H9 (cell line): ENCODE data around the genes DEFB125, DEFB132, TBC1D20, ANGPT4, SIRPA and STK35.

DNA sequence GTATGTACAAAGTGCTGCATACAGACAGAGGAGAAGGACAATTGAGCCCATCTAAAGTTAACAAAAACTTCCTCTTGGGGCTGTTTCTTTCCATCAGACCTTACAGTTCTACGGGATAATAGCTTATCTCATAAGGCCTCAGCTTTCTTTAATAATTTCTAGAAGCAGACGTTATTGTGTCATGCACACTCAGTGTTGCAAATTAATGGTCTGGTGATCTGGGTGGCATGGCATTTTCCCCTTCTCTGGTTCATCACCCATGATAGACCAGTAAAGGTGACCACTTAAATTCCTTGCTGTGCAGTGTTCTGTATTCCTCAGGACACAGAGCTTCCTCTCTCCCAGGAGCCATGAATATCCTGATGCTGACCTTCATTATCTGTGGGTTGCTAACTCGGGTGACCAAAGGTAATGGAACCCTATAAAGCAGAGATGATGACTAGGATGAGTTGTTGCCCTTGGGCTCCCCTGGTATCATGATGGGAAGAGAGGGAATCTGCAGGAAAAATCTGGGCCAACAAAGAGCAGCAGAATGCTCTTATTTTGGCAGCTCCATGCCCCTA lies at the start of gene DEFB125:
Gene DEFB125 (plus strand): TSS at position 313 of the 563 bp plus-strand sequence.
- PRO-cap = no peak

- PRO-cap = no peak
These were observed at the start of gene DEFB132 for GRCh38 chr20:257641-257945. Gene DEFB132 (plus strand): TSS chr20:257724.

DNA sequence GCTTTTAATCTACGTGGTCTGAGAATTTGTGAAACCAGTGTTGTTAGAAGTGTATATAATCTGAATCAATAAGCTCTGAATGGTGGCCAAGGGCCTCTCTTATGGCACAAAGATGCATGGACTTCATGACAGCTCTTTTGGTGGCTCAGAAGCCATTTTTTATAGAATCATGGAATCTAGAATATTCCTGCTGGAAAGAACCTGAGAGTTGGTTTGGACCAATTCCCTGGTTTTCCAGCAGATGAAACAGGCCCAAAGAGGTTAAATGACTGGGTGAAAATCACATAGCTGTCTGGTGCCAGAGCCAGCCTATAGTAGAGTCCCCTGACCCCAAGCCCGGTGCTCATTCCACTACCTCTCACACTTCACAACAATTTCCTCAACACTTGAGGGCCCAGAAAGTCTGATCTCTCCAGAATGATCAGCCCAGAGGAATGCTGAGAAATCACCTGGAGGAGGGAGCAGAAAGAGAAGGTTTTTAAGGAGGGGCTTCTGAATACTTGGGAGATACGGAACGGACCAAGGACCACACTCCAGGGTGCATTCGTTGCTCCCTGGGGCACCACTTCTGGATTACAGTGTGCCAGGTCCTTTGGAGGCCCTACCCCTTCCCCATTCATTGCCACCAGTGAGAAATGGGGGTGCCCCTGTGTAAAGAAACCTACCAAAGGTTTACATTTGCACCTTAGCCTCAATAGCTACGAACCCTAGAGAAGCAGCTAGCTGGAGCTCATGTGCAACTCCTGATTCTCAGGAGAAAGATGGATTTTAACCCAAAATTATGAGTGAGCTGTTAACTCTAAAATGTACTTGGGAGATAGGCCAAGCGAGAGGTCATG lies 2.2 kb downstream of the ZCCHC3 start:
- PRO-cap = no peak

DNA sequence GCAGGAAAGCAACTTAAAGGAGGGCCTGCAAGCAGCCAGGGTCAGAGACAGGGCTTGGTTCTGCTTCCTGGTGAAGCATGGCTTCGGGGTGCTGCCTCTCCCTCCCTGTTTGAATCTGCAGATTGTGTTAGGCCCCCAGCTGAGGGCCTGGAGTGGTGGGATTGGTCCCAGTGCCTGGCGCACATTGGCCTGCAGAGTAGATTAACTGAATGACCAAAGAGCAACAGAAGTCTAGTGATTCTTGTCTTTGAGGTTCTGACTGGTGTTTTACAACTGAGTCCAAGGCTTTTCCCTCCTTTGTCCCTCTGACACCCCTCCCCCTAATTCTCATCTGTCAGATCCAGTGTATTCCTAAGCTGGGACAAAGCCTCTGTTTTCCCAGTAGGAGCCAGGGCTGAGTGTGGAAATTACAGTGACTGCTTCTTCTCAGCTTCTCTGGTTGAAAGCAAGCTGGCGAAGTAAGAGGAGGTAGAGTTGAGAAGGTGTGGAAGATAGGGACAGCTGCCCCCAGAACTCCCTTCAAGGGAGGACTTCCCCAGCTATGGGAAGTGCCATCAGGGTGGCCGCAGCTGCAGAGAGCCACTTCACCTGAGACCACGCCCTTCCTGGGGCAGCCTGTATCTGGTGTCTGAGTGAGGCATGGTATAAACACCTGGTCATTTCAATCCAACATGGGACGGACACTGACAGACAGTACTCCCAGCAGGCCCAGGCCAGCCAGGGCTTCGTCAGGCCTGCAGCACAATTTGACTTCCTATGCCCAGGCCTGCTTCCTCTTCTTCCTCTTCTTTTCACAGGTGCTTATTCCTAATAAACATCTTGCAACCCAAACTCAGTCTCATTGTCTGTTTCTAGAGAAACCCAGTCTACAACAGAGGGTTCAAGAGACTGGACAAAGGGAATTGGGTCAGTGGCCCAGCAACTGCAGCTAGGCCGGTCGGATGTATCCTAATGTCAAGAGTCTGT lies 4.3 kb downstream of the SOX12 start:
- PRO-cap = no peak

- PRO-cap = no peak
These were observed 23.8 kb downstream of the TBC1D20 start for GRCh38 chr20:438333-439141.

DNA sequence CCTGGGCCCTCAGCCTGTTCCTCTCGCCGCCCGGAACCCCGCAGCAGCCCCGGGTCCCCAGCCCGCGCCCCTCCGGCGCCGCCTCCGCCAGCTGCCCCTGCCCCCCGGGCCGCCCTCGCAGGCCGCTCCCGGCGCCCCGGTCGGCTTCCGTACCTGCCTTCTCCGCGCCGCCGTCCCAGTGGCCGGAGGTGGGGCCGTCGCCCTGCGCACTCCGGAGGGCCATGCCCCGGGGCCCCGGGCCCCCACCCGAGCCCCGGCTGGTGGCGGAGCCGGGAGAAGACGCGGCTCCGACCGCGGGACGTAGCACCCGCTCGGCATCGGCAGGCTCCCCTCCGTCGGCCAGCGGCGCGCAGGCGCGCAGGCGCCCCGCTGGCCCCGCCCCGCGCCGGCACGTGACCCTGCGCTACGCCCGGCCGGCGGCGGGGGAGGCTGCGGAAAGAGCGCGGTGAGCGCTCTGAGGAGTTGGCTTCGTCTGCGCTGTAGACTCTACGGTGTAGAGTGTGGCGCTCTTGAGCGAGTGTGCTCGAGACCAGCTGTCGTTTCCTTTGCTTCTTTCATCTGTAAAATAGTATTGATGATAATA lies at the start of gene TBC1D20:
Gene TBC1D20 (minus strand): TSS at position 351 of the 583 bp plus-strand sequence.
- PRO-cap = bidirectional peak, plus-strand start at position 436 of the sequence, minus-strand start at position 322 of the sequence

GRCh38 chr20:595381-596017 lies 14.6 kb downstream of the TCF15 start:
- PRO-cap = no peak

DNA sequence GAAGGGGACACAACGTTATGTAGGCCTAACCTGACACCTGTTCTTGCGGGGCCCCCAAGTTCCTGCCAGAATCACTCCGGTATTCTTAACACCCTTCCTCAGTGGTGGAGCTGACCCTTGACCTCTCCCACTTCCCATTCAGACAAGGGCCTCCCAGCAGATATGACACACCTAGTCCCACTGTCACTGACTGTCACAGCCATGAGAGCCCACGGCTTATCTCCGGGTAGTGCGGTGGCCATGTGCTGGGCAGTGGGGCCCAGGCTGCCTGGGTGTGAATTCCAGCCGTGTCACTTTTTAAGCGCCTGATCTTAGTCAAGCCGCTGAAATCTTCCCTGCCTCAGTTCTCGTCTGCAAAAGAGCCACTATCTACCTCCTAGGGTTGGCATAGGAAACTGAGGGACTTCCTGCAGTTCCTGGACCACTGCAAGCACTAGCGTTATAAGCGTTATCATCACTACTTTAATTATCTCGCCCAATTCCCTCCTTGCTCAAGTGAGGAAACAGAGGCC lies 642 bp downstream of the SRXN1 start:
- PRO-cap = bidirectional peak, plus-strand start outside the sequence, minus-strand start at position 435 of the sequence

DNA sequence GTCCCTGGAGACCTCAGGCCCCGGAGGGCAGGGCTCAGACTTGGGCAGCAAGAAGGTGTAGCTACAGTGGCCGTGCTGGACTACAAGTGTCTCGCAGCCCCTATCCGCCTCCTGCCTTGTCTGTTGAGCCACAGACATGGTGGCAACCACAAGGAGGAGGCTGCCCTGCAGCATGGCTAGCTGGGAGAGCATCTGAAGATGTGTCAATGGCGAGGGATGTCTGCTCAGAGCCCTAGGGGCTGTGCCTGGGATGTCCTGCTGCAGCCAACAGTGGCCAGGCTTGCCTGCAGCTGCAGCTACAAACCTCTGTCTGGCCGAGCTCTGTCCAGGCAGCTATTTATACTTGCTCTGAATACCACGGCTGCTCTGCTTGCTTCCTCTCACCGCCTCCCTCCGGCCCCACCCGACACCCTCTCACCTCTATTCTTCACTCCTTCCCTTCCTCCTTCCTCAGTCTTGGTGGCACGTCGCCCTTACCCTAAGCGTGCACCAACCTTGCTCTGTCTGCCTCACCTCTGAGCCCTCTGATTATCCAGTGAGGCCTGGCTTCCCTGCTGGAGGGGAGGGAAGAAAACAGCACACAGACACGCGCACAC lies at the start of gene ANGPT4:
Gene ANGPT4 (minus strand): TSS at position 312 of the 596 bp plus-strand sequence.
- PRO-cap = no peak

DNA sequence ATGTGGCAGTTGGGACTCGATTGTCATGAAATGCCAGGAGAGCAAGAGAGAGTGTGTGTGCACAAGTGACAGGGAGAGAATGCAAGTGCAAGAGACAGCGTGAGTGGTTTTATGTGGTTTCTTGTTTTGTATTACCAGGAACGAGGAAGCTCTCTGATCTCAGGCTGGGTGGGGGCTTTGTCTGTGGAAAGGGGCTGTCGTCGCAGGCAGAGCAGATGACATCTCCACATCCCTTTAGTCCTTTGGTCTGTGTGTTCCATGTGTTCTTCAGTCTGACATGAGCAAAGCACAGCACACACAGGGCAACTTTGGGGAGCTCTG lies 20.5 kb downstream of the SNPH start:
- PRO-cap = no peak

GRCh38 chr20:1427344-1428320 lies 34.8 kb upstream of the FKBP1A start:
- PRO-cap = bidirectional peak, plus-strand start at chr20:1427908, minus-strand start at chr20:1427599

DNA sequence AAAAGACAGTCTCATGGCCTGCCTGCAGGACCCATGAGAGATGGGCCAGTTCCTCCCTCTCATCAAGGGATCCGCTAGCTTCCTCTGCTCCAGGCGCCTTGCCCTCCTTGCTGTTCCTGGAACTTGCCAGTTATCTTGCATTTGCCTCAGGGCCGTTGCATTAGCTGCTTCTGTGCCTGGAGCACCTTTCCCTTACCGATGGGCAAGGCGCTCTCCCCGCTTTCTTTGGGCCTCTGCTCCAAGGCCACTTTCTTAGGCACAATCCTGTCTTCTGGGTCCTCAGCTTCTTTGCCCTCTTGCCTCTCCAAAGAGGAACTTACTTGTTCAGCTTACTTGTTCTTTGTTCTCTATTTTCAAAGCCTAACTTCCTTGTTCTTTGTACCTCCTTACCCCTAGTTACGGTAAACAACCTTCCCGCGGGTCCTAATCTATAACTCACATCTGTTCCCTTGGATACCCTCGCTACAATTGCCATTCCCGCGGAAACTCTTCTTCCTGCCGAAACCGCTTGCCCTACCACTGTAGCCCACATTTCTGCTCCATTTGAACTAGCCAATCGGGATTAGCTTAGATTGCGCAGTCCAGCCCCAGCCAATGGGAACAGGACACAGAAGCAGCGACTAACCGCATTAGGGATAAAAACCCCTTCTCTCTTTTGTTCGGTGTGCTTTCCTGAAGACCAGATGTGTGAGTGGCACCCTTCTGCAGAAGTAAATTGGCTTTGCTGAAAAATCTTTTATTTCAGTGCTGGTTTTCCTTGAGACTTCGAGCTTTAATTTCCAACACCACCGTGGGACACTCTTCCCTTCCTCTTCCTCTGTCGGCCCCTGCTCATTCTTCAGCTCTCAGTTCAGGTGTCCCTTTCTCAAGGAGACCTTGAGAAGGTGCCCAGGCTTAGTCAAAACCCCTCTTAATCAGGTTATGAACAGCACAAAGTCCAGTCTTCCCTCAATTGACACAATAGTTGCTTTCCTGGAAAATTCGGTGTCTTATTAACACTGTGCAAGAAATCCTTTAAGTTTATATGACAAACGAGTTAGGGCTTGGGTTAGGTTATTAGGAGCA lies 1.1 kb upstream of the NSFL1C start:
- PRO-cap = no peak

- PRO-cap = no peak
These were observed 19.9 kb downstream of the SIRPD start for GRCh38 chr20:1537537-1538138.

- PRO-cap = no peak
These were observed 14.3 kb downstream of the SIRPD start for GRCh38 chr20:1543154-1543604.

DNA sequence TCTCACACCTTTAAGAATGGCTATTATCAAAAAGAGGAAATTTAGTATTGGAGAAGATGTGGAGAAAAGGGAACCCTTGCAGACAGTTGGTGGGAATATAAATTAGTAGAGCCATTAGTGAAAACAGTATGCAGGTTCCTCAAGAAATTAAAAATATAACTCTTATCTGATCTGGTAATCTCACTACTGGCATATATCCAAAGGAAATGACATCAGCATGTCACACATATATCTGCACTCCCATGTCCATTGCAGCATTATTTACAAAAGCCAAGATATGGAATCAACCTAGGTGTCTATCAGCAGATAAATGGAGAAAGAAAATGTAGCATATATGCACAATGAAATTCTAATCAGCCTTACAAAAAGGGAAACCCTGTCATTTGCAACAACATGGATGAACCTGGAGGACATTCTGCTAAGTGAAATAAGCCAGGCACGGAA lies 2.6 kb downstream of the SIRPG start:
- PRO-cap = no peak

DNA sequence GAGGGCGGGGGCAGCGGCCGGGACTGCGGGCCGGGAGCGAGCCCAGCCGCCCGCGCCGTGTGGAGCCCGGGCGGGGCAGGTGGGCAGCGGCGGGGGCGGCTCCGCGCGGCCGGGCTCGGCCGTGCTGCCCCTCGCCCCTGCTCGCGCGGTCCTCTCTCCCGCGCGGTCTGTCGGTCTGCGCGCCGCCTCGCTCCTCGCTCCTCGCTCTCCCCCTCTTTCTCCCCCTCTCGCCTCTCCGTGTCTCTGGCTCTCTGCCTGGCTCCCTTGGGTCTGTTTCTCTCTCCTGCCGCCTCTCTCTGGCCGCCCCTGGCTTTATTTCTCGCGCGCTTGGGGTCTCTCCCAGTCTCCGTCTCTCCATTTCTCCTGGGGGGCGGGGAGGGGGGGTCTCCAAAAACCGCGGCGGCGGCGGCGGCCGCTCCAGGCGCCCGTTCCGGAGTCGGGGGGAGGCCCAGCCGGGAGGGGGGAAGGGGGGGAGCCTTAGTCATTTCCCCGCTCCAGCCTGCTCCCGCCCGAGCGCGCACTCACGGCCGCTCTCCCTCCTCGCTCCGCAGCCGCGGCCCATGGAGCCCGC lies at the start of gene SIRPA:
Gene SIRPA (plus strand): TSS at position 520 of the 571 bp plus-strand sequence.
- PRO-cap = bidirectional peak, plus-strand start at position 156 of the sequence, minus-strand start at position 169 of the sequence; bidirectional peak, plus-strand start at position 520 of the sequence, minus-strand start at position 298 of the sequence

DNA sequence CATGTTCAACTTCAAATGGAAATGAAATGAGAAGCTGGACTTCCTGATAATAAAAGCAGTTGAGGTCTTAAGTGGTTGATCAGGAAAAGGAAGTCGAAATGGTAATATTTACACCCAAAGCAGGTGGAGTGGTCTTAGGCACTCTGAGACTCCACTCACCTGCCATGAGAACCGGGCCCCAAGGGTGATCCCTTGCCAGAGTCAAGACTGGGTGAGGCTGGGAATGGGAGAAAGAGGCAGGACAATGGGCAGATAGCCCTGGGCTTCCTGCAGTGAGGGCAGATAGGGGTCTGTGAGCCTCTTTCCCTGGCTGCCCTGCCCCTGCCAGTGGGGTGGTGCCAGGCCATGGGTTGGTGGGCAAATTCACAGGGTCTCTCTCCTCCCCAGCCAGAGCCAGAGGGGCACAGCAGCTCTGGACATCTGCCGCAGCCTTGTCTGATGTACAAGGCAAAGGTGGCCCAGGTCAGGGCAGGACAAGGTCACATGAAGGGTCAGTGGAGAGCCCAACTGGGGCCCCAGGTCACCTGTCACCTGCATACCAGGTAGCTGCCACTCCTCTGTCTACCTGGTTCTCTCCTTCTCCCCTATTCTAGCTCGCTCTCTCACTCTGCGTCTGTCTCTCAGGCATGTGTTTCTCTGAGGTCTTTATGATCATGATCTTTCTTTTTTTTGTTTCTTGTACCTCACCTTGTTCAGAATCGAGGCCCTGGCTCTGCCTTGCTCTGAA lies 18.0 kb downstream of the SIRPA start:
- PRO-cap = no peak

DNA sequence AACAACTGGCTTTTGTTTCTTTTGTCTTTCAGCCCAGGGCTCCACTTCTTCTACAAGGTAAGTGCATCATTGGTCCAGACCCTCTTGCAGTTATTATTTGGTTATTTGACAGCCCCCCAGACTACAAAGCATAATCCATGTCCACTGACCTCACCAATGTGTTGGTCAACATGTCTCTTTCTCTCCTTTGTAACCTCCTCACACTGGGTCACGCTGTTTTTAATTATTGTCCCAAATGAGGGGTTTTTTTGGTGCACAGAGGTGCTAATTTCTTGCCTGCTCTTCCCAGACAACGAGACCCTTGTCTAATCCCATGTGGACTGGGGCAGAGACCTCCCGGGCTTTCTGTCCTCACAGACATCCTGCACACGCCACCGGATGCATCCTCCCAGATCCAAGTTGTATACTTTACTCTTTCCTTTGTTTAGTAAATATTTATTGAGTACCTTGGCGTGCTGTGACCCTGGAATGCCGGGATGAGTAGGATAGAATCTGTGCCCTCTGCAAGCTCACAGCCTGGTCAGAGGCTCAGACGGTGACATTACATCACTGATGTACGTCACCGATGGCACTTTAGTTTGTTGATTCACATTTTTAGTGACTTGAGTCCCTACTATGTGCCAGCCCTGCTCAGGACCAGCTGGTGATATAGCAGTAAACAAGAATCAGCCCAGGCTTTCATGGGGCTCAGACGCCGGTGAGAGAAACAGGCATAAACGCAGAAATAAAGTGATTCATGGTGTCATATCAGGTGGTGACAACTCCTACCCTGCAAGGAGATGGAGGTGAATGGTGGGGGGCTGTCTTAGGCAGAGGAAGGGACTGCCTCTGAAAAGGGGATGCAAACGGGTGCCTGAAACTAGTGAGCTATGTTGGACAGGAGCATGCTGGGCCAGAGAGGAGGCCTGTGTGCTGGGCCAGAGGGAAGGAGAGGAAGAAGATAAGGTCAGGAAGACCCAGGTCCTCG lies 32.9 kb downstream of the SIRPA start:
- PRO-cap = no peak

DNA sequence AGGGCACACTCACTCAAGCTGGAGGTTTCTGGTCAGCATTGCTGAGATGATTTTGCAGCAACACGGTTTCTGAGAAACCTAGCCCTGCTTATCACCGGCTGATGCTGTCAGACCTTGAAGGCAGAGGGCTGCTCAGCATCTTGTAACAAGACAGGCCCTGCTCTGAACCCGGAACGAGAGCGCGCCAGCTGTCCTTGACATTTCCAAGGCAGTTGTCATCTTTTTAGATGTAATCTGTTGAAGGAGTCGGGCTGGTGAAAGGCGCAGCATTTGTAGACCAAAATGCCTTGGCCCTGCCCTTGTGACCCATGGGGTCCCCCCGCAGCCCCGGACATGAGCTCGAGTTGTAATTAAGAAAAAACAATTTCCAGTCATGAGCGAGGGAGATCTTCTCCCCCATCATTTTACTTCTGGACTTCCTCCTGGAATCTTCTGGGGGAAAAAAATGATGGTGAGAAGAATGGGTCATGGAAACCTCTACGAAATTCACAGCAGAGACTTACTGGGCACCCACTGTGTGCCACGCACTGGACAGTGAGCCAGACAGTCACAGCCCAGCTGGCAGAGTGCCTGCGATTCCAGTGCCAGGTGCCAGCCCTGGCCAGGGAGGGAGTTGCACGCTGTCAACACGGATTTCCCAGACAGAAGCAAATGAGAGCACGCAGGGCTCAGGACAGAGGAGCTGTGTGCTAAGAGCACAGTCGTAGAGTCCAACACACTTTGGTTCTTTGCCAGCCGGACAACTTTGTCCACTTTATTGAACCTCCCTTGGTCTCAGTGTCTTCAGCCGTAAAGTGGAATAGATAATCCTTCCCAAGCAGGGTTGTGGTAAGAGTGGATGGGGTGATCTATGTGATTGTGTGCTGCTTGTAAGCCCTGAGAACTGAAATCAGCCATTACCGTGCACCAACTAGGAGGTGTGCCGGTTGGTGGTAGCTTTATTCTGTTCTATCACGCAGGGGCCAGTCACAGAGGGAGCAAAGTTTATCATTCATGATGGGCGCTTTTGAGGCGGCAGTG lies 40.3 kb downstream of the SIRPA start:
- PRO-cap = no peak

DNA sequence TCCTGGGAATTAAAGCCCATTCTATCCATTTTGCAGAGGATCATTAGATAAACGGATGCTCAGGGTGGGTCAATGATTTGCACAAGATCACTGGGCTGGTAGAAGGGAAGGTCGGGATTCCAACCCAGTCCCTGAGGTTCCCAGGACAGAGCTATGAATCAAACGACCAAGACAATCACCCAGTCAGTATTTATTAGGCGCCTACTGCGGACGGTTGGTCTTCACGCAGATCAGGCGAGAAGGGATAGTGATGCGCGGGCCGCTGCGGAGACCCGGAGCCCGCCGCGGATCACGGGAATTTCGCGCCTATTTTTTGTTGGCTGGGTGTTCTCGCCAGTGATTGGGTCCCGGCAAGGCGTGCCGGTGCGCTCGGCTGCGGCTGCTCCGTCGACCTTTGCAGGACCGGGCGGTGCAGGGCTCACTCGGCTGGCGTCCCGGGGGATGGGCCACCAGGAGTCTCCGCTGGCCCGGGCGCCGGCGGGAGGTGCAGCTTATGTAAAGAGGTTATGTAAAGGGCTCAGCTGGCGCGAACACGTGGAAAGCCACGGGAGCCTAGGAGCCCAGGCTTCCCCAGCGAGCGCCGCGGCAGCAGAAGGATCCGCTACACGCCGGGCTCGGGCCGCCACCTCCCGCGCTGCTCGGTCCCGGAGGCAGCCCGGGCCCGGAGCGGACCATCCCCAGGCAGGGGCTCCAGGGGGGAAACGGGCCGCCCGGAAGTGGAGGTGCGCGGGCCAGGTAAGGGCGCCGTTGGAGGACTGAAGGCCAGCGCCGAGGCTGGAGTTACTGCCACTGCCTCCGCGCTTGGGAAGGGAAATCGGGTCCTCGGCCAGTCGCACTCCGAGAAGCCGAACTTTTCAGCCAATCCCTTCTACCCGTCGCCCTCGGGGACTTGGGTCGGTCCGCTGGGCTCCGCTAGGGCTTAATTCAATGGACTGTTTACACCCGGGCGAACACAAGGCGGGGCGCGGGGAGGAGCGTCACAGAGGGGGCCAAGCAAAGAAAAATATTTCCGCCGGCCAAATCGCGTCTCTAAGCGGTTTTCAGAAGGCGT lies at the start of gene STK35:
Gene STK35 (plus strand): TSS at position 387 of the 1,051 bp plus-strand sequence.
- PRO-cap = bidirectional peak, plus-strand start at position 182 of the sequence, minus-strand start at position 195 of the sequence; bidirectional peak, plus-strand start at position 327 of the sequence, minus-strand start at position 315 of the sequence; bidirectional peak, plus-strand start at position 591 of the sequence, minus-strand start at position 595 of the sequence; bidirectional peak, plus-strand start at position 939 of the sequence, minus-strand start at position 816 of the sequence